Mesothelial cell of epicardium (in vitro differentiated cells): ENCODE results near the genes MTHFSD and JPH3.

DNA sequence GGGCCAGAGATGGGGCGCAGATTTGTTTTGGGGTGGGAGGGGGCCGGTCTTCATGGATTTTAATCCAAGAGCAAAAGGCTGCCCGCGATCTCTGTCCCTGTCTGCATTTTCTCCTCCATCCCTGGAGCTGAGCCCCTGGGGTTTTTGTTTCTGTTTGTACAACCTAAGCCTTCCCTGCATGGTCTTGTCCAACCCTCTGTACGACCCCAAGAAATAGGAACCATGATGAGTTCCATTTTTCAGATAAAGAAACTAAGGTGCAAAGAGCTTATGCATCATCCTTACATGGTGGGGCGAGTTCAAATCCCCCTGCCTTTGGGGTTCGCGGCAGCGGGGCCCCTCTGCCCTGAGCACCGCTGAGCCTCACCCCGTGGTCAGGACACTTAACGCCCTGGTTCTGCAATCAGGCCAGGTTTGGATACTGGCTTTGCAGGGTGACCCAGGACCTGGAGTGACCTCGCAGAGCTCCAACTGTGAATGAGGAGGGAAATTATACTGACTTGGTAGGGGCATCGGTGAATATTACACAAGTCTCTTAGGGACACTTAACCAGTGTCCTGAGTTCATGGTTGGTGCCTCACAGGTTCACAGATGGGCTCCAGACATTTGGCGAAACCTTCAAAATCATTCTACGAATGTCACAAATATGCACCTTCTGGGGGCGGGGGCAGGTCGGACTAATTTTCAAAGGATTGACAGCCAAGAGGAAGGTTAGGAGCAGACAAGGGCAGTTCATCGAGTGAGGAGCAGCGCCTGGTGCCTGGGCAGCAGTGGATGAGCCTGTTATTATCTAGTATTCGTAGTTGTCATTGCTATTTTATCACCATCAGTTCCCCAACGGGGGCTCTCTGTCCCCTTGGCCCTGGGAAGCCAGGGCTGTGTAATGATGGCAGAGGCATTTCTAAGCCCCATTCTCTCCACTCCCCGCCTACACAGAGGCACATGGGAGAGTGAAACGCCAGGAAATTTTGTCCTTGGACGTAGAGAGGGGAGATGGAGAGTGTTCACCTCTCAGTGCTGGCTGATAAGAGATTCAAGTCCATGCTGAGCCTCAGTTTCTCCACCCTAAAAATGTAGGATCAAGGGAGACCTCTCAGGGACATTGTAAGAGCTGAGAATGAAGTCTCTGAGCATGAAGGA, 4.0 kb upstream of the FOXF1 start:
- PRO-cap: no peak

DNA sequence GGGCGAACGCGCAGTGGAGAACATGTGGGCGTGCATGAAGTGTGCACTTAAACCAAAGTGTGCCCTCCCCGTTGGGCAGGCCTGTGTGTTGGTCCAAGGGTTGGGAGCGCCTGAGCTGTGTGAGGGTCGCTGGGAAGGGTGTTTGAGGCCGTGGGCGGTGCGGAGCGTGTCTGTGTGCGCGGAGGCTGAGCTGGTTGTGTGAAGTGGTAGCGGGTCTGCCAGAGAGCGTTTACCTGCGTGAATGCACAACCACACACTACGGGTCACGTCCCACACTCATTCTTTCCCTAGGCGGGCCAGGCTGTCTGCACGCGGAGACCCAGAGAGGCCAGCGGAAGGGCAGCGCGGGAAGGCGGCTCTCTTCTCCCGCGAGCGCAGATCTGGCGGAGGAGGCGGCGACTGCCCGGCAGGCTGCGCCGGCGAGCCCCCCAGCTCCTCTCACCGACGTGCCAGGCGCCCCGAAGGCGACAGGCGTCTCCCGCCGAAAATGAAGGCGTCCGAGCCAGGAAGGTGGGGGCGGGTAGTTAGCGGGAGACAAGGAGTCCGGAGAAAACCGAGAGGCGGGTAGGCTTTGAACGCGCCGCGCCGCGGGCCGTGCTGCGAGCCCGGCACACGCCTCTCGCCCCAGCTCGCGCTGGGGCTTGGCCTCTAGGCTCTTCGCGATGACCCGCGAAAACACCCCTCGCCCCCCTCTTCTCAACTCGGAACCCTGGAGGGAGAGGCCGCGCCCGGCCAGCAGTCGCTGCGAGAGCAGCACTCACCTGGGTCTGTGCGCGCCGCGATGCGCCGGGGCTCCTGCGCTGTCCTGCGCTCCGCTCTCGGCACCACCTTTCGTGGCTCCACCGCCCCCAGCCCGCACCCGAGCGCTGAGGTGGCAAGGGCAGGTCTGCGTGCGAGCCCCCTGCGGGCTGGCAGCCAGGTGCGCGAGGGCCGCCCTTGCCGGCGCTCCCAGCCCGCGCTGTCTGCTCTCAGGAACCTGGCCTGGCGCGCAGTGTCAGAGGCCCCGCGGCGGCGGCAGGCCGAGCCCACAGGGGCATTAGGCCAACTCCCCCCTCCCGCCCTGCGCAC, 2.1 kb upstream of the FOXF1 start:
- PRO-cap: no peak

DNA sequence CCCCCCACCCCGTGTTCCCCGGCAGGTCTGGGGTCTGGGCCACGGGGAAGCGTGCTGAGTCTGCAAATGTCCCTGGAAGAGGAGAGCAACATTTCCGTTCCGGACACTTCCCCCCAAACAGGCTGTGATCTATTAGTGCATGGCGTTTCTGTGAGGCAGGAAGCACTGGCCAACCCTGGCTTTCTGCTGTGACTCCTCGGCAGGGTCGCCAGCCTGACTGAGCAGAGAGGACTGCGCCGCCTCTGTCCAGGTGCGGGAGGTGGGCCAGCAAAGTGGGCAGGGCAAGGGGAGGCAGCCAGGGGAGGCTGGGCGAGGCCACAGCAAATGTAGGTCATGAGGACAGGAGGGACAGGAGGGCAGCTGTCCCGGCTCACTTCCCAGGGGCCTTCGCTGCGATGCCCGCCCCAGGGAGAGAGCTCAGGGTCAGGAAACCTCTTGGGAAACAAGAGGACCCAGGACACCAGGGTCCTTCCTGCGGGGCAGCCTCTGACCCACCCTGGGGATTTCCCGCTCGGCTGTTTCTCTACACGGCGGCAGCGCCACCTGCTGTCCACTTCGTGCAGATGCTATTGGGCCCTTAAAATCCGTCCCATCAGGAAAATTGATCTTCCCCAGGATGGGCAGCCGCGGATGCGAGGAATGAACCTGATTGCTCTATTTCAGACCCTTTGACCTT, 9.5 kb downstream of the FOXF1 start:
- PRO-cap: no peak

DNA sequence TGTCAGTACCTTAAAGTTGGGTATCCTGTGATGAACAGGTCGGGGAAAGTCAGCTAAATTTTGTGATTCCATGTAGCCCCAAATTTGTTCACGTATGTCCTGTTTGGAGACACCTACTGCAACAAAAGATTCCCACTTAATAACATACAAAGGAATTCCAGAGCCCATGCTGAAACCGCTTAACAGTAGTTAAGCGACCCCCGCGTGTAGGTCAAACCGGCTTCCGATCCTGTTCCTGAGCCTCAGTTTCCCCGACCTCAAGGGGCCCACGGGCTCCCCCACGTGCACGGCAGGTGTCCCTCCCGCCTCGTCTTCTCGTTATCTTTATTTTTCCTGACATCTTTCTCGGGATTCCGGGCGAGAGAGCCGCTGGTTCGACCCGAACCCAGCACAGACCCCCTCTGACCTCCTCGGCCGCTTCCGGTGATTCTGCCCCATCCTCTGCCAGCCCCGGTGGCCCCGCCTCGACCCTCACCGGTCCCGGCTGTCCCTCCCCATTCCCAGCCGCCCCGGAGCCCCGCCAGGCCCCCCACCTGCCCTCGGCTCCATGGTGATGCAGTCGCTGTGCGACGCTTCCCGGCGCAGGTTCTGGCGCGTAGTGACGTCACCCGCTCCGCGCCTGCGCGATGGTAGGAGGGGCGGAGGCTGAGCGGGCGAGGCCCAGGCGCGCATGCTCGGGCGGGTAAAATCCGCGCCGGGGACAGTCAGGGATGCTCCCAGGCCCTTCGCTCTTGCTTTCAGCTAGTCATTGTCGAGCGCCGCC, at the start of gene MTHFSD:
TSS of gene MTHFSD (minus strand) at position 600 of the 763 bp plus-strand sequence.
- PRO-cap: bidirectional peak, plus-strand start at position 685 of the sequence, minus-strand start at position 561 of the sequence

DNA sequence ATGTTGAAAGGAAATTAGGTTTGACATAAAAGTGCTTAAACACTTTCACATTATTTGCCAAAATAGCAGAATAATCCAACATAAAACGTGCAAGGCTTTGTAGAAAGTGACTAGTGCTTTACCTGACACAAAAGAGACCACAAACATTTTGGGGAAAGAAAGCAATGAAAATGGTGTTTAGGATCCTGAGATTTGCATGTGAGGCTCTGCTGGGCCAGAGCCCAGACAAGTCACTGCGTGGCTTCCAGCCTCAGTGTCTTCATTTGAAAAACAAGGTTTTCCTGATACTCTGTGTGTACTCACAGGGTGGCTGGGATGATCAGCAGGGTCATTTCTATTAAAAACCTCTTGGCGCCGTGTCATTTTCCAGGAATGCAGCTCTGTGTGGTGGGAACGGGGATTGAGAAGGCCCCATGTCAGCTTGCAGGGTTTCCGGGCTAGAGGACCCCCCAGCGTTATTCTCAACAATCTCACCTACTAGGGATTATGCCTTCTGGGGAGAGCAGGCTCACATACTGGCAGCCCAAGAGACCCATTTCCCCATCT, 73.4 kb downstream of the FOXL1 start:
- PRO-cap: no peak

GRCh38 chr16:86681288-86682088, 103.1 kb downstream of the FOXL1 start:
- PRO-cap: no peak

- PRO-cap: no peak
These were observed 148.8 kb downstream of the FOXL1 start for GRCh38 chr16:86727196-86727591.

DNA sequence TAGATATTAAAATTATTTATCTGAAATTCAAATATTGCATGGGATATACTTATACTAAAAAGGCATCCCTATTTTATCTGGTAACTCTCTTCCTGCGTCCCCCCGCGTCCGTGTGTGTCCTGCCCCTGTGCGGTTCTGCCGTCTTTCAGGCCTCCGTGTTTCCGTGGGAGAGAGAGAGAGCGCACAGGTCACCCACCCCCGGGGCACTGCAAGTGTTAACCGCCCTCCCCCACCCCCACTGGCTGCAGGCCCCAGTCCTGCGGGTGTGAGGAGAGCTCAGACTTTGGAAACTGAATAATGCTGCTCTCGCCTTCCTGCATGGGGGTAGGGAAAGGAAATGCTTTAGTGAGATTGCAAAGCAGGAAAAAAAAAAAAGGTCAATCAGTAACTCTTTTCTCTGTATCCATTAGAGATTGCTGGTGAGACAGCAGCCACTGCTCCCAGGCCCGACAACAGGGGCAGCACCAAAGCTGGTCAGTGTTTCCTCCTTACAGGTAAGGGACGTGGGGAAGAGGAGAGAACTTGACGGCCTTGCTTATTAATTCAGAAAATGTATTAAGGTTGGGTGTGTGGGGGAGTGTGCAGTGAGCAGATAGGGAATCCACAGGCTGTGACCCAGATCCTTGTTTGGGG, 156.2 kb downstream of the FOXL1 start:
- PRO-cap: no peak

DNA sequence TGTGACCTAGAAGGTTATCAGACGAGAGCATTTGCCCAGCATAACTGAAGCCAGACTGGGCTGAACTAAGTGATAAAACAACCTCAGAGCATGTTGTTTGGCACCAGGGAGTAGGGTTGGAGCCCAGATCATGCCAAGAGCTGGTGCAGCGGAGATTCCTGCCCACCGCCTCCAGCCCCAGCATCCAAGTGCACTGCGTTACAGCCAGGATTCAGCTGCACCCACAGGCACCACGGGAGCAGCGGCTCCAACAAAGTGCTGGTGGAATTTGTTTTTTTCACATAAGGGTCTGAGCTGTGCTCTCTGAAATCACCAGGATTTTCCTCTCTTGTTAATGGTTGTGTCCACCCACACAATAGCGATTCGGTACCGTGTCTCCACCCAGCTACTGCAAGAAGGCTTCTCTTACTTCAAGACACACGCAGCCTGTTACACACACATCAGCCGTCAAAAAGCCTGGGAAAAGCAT, 273.8 kb downstream of the C16orf95 start:
- PRO-cap: no peak

- PRO-cap: no peak
These were observed 155.2 kb downstream of the C16orf95 start for GRCh38 chr16:87161971-87162346.

- PRO-cap: no peak
These were observed 23.5 kb downstream of the FBXO31 start for GRCh38 chr16:87359956-87360592.

DNA sequence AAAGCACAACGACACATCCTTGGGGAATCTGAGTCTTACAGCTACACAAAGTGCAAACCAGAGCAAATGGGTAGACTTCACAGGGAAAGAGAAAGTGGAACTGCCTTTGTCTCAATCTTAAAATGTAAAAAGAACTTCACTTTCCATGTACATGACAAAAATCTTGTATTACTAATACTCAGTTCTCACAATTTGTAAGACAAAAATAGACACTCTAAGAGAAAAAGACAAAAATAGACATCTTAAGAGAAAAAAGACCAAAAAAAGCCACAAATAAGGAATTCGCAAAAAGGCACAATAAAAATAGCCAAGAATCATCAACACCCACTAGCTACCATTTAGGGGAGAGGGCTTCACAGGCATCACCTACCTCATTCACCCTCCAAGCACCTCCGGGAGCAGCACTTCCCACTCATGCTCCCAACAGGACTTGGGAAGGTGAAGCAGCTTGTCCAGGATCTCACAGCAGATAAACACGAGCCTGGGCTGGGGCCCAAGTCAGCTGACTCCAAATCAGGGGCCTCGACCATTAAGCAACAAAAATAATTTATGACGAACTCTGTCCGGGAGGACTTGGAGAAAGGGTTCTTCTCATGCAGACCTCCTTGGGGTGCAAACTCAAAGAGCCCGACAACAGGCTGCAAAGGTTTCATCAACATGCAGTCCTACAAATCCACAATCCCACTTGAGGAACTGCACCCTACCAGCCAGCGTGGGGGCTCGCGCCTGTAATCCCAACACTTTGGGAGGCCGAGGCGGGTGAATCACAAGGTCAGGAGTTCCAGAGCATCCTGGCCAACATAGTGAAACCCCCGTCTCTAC, 2.3 kb downstream of the FBXO31 start:
- PRO-cap: no peak

DNA sequence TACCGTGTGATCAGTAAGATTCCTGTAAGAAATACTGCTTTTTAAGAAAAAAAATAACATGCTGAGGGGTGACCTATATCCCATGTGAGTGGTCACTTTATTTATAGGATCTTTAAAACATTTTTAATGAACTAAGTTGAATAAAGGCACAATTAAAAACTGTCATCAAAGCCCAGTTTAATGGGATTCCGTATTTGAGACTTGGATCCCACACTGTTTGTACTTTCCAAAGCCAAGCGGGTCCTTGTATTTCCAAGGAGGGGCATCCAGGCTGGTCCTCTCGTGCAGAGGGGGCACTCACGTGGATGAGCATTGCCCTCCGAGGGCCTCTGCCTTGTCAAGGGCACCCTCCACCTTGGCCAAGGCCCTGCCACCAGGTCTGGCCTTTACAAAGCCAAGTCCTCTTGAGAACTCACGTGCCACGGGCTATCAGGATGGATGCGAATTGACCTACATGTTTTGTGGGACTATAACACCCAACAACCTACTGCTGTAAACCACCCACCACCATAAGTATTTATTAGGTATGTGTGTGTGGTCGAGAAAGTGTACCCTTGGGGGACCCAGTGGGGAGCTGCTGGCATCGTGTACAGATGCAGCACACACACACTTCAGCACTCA, 12.6 kb downstream of the MAP1LC3B start:
- PRO-cap: no peak

- PRO-cap: no peak
These were observed 27.4 kb downstream of the ZCCHC14 start for GRCh38 chr16:87465368-87465886.

- PRO-cap: no peak
These were observed at the start of gene JPH3 for GRCh38 chr16:87602354-87603162. Gene JPH3, plus strand, starts transcription at chr16:87602508.

DNA sequence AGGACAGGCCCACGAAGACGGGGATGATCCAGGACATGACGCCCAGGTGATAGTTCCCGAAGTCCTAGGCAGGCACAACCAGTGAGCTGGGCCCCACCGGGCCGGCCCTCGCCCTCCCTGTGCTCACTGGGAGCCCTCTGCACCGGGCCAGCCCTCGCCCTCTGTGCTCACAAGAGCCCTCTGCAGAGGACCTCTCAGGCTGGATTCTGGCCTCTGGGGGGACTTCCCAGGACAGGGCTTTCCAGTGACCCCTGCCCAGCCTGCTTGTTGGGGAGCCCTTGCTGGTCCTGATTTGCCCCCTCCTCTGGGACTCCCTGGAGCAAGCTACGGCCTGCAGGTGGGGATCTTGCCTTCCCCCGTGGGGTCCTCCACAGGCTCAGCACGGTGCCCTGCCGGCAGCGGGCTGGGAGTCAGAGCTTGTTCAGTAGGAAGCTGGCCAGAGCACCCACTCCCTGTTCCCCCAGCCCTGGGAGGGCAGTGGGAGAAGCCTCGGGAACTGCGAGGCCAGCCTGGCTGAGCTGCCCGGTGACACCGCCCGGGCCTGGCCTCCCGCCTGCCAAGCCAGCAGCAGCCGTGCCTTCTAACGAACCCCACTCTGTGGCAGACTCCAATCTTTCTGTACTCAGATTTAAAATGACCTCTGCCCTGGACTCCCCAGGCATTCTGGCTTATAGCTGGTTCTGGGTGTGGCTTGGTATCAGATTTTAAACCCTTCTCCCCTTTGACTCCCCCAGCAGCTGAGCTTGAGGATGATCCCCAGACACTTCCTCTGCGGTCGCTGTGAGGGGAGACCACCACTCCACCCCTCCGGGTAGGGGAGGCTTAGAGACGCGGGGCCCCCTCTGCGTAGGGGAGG, 30.3 kb downstream of the SLC7A5 start:
- PRO-cap: no peak

DNA sequence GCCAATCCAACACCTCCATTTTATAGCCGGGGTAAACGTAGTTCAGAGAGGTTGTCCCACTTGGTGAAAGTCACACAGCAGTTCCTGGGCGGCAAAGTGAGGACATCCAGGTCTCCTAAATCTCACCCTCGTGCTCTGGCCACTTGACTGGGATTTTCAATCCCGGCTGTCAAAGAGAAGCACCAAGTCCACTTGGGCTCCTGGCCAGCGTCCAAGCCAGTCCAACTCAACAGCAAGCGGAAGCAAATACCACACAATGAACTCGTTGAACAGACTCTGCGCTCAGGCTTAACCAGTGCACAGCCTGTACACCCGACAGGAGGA, 10.8 kb downstream of the SLC7A5 start:
- PRO-cap: no peak

DNA sequence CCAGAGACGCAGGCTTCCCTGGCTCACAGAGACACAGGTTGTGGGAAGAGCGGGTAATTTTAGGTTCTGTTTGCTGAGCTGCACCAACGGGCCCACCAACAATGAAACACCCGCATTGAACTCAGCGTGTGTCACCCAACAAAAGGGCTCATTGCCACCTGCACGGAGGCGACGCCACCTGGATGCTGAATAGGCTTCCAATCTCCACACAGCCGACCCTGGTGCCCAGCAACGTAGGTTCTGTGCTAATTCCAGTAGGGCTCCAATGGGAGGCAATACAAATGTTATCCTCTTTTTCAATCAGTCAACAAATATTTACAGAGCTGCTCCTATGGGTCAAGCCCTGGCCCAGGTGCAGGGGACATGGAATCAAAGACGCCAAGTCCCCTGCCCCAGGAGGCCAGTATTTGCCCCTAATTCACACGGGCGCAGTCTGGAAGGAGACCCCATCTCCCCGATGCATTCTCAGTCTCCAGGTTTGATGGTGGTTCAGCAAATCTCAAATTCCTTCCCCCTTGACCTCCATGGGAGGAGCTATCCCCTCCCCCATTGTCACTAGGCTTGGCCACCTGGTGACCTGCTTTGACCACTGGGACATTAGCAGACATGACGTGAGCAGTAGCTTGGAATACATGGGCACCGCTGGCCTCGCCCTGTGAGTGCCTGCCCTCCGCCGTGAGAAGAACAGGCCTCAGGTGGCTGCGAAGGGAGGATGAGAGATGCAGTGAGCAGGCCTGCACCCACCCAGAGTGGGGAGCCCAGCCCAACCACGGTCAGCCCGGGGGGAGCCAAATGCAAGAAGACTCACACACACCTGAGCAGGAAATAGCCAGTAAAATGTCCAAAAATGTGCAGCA, 3.8 kb downstream of the CA5A start:
- PRO-cap: no peak

DNA sequence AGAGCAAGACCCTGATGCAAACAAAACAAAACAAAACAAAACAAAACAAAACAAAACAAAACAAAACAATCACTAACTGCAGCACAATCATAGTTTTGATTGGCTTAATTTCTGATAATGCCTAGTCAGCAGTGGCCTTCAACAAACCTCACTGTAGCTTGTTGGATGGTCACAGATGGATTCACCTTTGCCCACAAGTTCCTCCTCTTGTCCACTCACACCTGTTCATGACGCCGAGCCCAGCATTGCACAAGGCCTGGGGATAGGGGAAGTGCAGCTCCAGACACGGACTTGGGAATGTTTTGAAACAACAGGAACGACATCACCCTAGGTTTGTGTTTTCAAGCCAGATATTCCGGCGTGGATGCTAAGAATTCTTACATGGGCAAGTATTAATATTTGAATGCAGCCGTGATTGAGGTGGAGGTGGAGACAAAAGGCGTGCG, 2.3 kb upstream of the BANP start:
- PRO-cap: no peak

GRCh38 chr16:87953892-87955166, 3.1 kb downstream of the BANP start:
- PRO-cap: no peak